CD14-positive monocyte (primary cell): ENCODE measurements around the genes MARCKS, COL10A1 and MCM9.

GRCh38 chr6:113684376-113685012, 172.7 kb upstream of the MARCKS start:
- CAGE, long polyA plus RNA = no peak

DNA sequence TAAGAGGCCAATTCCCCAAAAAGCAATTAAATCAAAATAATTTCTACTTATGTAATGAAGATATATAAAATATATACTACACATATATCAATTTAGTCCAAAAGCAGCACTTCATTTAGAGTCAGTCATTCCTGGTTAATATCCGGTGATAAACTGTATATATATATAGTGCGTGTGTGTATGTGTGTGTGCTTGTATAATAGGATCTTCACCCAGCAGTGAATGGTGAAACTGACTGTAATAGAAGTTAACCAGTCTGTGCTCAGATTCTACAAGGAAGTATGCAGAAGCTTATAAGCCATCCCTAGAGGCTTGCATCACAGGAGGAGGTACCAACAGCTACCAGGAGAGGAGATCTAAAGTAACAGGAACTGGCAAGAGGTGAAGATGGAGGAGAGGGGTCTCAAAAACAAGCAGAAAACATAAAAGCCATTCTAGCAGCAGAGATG, 82.8 kb upstream of the MARCKS start:
- CAGE, long polyA plus RNA = no peak

- CAGE, long polyA plus RNA = no peak
These were observed 476 bp upstream of the MARCKS start for GRCh38 chr6:113856616-113857122.

DNA sequence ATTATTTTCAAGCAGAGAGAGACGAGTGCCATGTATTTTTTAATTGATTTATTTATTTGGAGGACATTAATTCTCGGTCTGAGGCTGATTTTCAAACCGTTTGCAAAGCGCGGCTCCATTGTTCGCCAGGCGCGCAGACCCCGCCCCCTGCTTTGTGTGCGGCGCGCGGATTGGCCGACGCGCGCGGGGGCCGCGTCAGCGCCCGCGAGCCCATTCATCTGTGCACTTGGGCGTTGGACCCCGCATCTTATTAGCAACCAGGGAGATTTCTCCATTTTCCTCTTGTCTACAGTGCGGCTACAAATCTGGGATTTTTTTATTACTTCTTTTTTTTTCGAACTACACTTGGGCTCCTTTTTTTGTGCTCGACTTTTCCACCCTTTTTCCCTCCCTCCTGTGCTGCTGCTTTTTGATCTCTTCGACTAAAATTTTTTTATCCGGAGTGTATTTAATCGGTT, at the start of gene MARCKS:
TSS of gene MARCKS (plus strand) at position 223 of the 458 bp plus-strand sequence.
- CAGE, long polyA plus RNA = start-site peak on the plus strand centred at position 273 of the sequence, 99 bp wide, 876 and 2,106 reads in 2 replicates

DNA sequence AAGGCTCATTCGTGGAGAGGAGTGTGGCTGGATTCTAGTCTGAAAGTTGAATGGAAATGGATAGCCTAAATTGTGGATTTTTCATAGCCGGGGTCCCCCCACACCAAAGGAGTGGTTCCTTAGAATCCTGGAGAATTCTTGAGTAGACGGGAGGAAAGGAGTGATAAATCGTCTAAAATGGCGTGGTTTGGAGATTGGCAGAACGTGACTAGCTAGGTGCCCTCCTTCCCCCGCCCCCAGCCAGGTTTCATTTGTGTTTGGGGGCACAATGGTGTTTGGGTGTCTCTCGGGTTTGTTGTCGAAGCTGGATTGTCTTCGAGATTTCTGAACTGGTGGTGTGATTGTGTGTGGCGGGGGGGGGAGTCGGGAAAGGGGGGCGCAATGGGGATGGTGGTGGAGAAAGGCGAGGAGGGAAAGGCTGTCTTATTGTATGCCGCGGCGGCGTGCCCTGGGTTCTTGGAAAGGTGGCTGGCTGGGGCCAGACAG, 813 bp downstream of the MARCKS start:
- CAGE, long polyA plus RNA = no peak

DNA sequence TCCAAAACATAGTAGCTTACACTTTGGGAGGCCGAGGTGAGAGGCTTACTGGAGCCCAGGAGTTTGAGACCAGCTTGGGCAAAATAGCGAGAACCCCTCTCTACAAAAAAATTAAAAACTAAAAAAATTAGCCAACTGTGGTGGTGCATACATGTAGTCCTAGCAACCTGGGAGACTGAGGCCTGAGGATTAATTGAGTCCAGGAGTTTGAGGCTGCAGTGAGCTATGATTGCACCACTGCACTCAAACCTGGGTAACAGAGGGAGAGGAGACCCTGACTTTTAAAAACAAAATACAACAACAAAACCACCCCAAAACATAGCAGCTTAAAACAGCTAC, 49.5 kb downstream of the MARCKS start:
- CAGE, long polyA plus RNA = no peak

DNA sequence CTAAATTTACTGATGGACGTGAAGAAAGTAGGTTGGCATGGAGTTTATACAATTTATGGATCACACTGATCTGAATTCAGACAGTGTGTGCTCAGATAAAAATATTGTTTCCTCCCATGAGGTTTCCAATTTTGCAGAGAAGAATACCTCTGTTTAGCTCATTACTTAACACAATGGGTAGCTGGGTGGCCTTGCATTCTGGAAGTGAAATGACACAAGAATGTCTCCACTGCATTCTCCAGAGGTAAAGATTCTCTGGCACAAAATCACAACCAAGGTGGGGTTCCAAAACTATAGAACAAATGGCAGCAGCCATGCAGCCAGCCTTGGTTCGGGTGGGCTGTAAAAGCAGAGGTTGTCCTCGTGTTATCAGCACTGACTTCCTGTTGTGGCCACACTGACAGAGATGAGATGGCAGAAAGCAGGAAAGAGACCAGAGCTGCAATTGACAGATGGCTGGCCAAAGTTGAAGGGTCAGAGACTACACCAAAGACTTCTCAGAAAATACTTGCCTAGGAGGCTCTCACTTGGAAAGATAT, 50.2 kb downstream of the HDAC2 start:
- CAGE, long polyA plus RNA = no peak

DNA sequence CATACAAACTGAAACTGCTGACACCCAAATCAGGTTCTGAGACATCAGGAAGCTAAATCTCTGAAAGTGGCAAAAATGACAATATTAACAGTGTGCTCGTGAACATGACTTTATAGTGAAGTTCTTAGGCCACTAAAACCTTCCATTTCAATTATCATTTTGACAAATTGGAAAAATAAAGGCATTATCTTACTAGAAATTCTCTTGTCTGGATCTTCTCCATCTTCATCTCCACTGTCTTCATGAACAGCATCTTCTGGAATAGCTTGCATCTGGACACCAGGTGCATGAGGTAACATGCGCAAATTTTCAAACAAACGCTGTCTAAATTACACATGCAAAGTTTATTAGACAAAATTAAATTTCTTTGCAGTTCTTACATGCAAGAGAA, 26.9 kb downstream of the HDAC2 start:
- CAGE, long polyA plus RNA = no peak

GRCh38 chr6:113949961-113950399, 21.0 kb downstream of the HDAC2 start:
- CAGE, long polyA plus RNA = no peak

DNA sequence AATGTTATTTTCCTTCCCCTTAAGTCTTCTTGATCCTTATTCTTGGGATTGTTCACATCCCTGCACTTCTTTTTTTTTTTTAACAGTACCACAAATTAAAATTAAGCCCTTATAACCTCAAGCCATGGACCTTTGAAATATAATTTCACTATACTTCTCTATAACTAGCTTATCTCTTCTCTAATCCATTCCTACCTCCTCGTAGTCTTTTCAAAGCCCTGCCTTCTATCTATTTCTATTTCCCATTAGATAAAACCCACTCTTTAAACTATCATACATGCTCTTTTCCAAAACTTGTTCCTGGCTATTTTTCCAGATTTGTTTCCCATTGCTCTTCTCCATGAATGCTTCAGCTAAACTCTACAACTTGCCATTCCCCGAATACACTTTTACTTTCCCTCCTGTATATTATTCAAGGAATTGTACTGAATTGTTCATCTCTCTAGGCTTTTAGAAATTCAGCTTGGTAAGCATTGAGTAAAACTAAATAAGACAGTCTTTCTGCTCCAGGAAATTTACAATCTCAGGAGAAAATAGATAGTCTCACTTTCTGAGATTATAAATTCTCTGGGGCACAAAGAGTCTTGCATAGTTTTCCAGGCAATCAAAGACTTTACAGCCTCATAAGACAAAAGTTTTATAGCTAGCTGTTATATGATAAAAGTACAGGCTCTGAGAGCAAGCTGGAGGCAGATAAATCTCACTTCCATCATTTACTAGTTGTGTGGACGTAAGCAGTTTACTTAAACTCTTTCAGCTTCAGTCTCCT, 11.6 kb downstream of the FRK start:
- CAGE, long polyA plus RNA = no peak

- CAGE, long polyA plus RNA = no peak
These were observed at the start of gene COL10A1 for GRCh38 chr6:116125586-116126308. COL10A1 (minus strand) TSS chr6:116126132.

DNA sequence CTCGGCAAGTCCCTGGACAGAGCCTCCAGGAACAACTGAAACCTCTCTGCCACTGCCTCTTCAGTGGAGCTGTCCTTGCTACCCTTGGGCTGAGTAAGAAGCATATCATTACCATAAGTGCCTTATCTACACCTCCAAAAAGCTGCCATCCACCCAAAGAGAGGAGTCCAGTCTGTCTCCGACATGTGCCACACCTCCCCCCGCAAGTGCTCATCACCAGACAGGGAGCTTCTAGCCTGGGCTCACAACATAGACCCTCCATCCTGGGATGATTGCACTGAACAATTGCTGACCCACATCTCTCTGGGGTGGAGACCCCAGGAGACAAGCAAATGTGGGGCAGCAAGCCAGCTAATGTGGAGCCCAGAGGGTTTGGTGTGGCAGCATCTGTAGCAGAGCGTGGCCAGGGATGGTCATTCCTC, 140.1 kb upstream of the PLN start:
- CAGE, long polyA plus RNA = no peak

DNA sequence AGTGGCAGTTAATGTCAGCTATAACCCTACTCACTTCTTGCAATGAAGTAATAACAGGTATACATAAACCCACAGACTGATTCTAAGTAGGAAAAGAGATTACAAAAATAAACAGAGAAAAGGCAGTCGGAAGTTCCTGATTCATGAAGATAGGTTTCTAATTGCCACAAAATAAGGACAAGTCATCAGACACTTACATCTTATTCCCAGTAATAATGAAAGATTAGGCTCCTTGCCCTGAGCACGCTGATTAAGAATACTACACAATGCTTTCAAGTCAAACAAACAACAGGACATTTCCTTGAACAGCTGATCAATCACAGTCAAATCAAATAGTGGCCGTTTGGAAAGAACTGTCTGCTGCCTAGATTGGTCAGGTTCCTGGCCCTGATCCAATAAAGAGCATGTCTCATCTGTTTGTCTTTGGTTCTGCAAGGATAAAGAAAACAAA, 79.2 kb upstream of the PLN start:
- CAGE, long polyA plus RNA = no peak

- CAGE, long polyA plus RNA = no peak
These were observed 77.6 kb upstream of the PLN start for GRCh38 chr6:118470438-118471038.

GRCh38 chr6:118506093-118506494, 42.0 kb upstream of the PLN start:
- CAGE, long polyA plus RNA = no peak

- CAGE, long polyA plus RNA = no peak
These were observed 54.6 kb upstream of the CEP85L start for GRCh38 chr6:118705769-118706595.

DNA sequence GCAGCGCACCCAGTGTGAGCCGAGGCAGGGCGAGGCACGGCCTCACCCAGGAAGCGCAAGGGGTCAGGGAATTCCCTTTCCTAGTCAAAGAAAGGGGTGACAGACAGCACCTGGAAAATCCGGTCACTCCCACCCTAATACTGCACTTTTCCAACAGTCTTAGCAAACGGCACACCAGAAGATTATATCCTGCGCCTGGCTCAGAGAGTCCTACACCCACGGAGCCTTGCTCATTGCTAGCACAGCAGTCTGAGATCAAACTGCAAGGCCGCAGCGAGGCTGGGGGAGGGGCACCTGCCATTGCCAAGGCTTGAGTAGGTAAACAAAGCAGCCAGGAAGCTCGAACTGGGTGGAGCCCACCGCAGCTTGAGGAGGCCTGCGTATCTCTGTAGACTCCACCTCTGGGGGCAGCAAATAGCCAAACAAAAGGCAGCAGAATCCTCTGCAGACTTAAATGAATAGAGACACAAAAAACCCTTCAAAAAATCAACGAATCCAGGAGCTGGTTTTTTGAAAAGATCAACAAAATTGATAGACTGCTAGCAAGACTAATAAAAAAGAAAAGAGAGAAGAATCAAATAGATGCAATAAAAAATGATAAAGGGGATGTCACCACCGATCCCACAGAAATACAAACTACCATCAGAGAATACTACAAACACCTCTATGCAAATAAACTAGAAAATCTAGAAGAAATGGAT, 97.3 kb upstream of the ASF1A start:
- CAGE, long polyA plus RNA = no peak

- CAGE, long polyA plus RNA = no peak
These were observed at the start of gene MCM9 for GRCh38 chr6:118934113-118935580. MCM9 (minus strand) TSS chr6:118935159.

- CAGE, long polyA plus RNA = no peak
These were observed 118.0 kb upstream of the FAM184A start for GRCh38 chr6:119196332-119197027.

GRCh38 chr6:119201032-119201930, 122.8 kb upstream of the FAM184A start:
- CAGE, long polyA plus RNA = no peak